ENCODE measurements around the genes RGL4 and MMP11.

GRCh38 chr22:22357195-22357951, 112.8 kb downstream of the VPREB1 start:
- PRO-cap, 3 experiments: no peak in any of the 3 experiments

DNA sequence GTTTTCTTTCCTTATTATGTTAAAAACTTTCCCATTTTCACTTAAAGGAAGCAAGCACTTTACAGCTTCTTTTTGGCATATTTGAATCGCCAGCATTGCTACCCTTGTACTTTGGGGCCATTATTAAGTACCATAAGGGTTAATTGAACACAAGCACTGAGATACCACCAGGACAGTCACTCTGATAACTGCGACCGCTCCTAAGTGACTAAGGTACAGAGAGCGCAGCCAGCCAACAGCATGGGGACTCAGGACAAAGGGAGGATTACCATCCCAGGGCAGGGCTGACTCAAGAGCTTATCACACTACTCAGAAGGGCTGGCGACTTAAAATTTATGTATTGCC, 559 bp downstream of the ZNF280A start:
- PRO-cap, 3 experiments: no peak in any of the 3 experiments

DNA sequence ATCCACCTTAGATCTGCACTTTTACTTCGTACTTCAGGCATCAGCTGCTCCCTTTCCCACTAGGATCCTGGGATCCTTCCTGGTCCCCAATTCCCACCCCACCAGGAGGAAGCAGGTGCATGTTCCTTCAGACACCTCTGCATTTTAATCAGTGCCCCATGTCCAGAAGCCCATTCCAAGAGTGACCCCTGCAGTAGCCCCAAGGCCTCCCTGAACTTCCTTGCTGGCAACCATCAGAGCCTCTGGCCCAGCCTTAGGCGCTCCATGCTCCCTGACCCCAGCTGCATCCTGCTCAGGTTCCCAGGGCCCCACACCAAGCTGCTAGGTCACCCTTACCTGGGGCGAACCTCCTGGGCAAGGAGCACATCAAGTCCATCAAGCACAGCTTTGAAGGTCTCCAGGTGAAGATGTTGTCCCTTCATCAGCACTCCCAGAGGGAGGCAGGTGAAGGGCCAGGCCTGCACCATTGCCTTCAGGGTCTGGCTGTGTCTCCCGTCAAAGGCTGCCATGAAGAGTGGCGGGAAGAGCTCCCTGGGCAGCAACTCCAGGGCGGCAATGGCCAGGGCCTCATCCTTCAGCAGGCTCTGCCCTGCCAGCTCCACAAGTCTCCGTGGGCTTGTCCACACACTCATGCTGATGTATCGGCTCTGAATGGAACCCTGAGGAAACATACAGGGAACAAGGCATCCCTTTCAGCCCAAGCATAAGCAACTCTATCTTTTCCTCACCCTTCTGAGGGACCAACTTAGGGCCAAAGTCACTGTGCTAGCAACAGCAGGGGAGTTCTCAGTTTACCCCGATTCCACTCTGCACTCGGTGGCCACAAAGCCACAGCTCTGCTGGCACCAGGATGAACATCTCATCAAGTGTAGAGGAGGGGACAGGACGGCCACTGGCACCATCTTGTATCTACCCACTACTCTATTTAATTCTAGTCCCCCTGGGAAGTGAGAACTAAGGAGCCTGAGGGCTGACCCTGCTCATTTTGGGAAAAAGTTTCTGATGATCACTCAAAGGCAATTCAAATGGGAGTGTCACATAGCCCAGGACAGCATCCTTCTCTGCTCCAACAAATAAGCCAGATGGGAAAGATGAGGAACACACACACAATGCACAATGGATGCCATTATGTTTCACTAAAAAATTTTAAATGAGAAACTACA, 8.3 kb downstream of the PRAME start:
- PRO-cap, 3 experiments: no peak in any of the 3 experiments

GRCh38 chr22:22865519-22866319, 21.9 kb upstream of the IGLL5 start:
- PRO-cap, 3 experiments: no peak in any of the 3 experiments

DNA sequence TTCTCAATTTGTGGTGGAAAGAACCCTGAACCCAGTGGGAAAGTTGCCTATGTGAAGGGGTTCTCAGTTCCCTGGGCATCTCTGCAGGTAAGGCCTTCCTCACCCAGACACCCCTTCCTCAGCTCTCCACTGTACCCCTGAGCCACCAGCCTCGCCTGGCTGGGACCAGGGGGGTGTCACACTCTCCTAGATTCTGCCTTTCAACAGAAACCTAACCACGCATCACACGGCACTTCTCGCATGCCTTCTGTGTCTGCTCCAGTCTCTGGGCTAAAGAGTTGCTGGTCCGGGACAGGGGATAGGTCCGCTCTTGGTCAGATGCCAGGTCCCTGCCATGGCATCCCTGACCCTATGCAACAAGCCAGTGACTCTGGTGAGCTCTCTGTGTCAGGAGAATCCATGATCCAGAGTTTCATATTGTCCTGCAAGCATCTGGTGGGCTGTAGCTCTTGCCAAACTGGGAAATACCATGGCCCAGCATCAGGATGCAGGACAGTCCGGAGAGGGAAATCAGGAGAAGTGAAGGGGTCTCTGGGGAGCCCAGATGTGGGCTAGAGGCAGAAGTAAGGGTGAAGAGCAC, 14.0 kb downstream of the IGLL5 start:
- PRO-cap, 3 experiments: no peak in any of the 3 experiments

DNA sequence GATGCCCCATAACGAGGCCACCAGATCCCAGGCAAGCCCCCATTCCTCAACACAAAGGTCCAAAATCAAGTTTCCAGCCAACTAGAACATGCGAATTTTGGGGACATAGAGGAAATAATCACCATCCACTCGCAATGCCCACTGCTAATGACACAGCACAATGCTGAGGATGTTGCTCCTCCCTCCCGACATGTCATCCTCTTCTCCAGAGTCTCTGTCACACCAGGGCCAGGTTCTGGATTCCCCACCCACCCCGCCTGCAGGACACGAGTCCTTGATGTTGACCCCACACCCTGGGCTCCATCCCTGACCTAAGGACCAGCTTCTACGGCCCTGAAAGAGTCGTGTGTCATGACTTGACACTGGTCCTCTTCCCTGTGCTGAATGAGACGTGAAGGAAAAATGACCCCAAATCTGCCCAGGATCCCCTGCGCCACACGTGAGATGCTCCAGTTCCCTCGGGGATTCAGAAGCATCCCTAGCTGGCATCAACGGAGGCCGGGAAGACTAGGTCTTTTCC, 41.7 kb downstream of the IGLL5 start:
- PRO-cap, 3 experiments: no peak in any of the 3 experiments

GRCh38 chr22:22935035-22936215, 47.8 kb downstream of the IGLL5 start:
- PRO-cap, 3 experiments: no peak in any of the 3 experiments

DNA sequence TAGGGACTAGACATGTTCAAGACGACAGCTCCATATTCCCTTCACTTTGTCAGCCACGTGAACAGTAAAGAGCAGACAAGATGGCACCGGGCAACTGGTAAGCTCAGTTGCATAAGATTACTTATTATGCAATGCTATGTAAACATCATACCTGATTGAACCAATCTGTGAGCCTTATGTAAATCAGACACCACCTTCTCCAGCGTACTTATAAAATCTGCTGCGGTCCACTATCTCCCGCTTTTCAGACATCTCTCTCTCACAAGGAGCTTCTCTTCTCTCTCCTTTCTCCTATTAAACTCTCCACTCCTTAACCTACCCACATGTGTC, 87.6 kb downstream of the IGLL5 start:
- PRO-cap, 3 experiments: no peak in any of the 3 experiments

DNA sequence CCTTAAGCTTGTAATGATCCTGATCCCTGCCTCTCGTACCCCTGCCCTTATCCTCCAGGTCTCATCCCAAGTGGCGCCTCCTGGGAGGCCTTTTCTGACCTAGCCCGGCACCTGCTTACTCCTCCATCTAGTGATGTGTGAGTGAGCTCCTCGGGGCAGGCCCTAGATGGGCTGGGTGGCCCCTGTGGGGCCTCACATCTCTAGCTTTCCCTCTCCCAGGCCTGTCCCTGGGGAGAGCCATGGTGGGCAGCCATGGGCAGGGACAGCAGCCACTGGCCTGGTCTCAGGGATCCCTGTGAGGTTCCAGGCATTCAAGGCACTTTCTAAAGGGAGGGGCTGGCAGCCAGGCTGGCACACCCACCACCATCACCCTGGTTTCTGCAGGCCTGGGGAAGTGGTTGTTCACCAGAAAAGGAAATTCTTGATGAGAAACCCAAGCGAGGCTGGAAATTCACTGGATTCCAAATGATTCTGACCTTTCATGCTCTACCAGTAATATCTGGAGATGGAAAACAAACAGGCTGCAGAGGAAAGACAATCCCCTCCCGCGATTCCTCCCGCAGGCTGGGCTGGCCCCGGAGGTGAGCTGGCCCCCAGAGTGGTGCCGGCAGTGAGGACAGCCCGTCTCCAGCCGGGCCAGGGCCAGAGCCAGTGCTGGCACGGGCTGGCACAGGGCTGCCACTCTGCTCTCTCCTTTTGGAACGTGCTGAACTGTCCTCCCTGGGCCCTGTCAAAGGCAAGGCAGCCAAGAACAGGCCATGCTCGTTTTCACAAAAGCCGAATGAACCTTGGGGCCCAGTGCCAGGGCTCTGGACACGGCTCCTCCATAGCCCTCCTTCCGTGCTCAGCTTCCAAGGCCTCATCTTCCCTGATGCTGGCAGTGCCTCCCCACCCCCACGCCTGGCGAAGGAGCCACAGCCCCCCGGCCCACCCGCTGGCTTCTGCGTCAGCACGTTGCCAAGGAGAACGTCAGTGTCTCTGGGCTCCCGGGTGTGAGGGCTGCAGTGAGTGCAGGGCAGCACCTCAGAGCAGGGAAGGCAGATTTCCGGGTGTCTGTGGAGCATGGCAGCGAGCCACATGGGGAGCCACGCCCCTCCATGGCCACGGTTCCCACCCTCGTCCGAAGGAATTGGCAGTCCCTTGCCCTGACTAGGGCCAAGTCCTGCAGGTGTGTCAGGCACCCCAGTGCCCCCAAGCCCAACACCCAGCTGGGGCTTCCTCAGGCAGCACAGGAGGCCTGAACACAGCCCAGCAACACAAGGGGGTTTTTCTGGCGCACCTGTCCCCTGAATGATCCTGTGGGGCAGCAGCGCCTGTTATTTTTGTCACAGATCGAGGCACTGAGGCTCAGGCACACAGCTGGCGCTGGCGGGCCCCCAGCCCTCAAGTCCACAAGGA, 28.4 kb downstream of the GNAZ start:
- PRO-cap, 3 experiments: no peak in any of the 3 experiments

DNA sequence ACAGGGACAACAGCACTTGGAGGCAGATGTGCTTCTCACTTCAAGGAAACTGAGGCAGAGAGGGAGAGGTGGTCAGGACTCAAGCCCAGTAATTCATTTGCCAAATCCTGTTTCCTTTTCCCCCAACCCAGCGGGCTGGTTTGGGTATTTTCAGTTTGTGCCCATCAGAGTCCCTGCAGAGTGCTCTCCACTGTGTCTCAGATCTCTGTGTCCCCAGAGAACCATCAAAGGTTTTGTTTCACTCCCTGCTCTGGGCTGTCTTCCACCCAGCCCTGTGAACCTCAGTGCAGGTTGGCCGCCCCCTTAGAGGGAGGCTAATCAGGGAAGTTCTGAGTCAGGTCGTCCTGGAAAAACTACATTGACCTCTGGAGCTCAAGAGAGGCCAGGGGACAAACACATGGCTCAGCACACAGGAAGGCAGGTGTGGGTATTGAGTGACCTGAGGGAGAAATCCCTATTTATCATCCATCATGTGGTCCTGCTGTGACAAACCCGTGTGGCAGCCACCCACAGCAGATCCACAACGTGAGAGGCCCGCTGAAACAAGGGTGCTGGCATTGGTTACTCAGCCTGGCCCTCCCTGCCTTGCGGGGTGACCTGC, 994 bp upstream of the BCR start:
- PRO-cap, 3 experiments: no peak in any of the 3 experiments

DNA sequence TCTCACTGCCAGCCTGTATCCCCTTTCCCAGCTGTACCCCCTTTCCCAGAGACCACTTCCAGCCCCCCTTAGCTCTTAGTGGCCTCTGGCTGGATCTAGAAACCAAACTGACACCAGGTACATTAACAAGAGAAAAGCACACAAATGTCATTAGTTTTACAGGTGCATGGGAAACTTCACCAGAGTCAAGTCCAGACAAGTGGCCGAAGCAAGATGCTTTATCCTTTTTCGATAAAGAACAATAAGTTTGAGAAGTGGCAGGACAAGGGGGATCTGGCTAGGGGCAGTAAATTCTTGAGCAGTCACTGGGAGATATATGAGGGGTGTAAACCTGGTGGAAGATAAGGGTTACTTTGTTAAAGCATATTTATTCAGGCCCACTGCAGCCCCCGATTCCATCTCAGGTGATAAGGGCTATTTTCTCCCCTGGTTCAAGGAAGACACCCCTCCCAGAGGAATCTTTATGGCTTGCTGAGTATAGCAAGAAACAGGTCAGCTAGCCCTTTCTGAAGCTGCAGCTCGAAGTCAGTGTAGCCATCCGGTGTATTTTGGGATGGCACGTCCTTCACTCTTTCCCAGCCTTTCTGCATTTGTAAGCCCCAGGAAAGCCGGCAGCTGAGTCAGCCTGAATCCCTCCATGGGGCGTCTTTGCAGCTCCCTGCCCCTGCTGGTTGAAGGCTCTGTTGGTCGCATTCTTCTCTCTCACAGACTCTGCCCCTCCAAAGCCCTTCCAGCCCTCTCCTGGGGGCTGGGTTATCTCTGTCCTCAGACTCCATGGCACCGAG, 61.8 kb downstream of the BCR start:
- PRO-cap, 3 experiments: no peak in any of the 3 experiments

- PRO-cap, 3 experiments: no peak in any of the 3 experiments
These were observed 89.8 kb downstream of the BCR start for GRCh38 chr22:23270003-23270514.

- PRO-cap, 3 experiments: no peak in any of the 3 experiments
These were observed 108.9 kb downstream of the BCR start for GRCh38 chr22:23289055-23289754.

- PRO-cap, 3 experiments: no peak in any of the 3 experiments
These were observed 196.4 kb downstream of the IGLL1 start for GRCh38 chr22:23383244-23384503.

GRCh38 chr22:23591107-23591902, 11.2 kb upstream of the IGLL1 start:
- PRO-cap, 3 experiments: no peak in any of the 3 experiments

- PRO-cap, 3 experiments: no peak in any of the 3 experiments
These were observed at the start of gene RGL4 for GRCh38 chr22:23690624-23691202. RGL4 (plus strand) TSS chr22:23691013.

GRCh38 chr22:23752196-23753214, 1.6 kb upstream of the ZNF70 start:
- PRO-cap, 3 experiments: no peak in any of the 3 experiments

DNA sequence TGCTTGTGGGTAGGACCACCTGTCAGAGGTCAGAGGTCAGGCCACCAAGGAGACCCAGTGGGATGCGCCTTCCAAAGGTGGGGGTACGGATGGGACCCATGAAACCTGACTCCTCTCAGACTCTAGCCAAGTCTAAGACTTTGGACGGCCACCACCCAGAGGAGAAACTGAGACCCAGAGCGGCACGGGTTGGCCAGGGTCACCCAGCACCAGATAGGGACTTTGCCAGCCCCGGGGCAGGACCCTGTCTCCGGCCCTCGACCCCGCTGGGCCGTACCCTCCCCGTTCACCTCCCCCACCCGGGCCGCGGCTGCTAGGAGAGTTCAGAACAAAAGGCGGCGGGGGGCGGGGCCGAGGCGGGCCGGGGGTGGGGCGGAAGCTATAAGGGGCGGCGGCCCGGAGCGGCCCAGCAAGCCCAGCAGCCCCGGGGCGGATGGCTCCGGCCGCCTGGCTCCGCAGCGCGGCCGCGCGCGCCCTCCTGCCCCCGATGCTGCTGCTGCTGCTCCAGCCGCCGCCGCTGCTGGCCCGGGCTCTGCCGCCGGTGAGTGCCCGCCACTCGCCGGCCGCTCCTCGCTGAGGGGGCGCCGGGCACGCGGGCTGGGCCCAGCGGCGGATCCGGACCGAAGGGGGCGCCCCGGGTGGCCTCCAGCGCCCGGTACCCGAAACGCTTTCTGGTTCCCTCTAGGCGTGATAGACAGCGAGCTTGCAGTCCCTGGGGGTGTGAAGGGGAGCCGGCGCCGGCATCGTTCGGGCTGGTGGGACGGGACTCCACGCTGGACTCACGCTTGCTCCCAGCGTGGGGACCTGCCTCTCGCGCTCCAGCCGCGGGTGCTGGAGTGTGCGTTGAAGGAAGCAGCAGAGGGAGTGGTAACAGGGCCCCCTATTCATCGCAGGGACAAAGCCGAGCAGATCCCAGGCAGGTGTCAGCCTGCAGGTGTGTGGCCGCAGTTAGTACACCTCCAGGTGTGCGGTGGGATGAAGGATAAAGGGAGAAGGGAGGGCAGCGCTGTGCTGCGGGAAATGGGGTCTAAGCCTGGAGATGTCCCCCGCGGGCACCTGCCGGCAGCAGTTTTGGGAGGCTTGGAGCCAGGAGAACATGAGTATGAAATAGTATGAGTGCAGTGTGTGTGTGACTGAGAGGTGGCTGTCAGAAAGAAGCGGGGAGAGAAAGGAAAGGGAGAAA, at the start of gene MMP11:
Gene MMP11, plus strand, starts transcription at position 412 of the 1,183 bp plus-strand sequence.
- PRO-cap, 3 experiments: peak in 3 of 3 experiments; most common plus-strand start position 412 of the sequence (in 3); most common minus-strand start position 324 of the sequence (in 2)

DNA sequence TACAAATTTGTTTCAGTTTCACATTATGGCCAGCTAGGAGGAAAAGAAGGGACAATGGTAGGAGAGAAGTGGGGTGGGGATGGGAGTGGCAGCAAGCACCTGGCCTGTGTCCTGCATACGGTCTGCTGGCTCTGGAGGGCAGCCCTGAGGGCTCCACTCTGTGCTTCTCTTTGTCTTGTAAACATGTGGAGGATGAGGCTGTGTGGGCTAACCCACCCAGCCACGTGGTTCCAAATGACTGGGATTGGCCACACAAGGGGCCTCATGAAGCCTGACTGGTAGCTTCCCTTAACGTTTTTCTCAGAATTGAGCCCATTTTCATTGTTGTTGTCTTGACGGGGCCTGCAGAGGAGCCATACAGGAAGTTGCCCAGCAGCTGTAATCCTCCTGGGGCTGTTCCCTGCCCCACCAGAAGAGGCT, 18.1 kb downstream of the DERL3 start:
- PRO-cap, 3 experiments: no peak in any of the 3 experiments

- PRO-cap, 3 experiments: no peak in any of the 3 experiments
These were observed 2.6 kb downstream of the DDT start for GRCh38 chr22:23971263-23972326.